ENCODE measurements around the gene TNFSF10.

- PRO-cap, result no peak
Measured at GRCh38 chr3:172133444-172133987, 94.1 kb downstream of the FNDC3B start.

DNA sequence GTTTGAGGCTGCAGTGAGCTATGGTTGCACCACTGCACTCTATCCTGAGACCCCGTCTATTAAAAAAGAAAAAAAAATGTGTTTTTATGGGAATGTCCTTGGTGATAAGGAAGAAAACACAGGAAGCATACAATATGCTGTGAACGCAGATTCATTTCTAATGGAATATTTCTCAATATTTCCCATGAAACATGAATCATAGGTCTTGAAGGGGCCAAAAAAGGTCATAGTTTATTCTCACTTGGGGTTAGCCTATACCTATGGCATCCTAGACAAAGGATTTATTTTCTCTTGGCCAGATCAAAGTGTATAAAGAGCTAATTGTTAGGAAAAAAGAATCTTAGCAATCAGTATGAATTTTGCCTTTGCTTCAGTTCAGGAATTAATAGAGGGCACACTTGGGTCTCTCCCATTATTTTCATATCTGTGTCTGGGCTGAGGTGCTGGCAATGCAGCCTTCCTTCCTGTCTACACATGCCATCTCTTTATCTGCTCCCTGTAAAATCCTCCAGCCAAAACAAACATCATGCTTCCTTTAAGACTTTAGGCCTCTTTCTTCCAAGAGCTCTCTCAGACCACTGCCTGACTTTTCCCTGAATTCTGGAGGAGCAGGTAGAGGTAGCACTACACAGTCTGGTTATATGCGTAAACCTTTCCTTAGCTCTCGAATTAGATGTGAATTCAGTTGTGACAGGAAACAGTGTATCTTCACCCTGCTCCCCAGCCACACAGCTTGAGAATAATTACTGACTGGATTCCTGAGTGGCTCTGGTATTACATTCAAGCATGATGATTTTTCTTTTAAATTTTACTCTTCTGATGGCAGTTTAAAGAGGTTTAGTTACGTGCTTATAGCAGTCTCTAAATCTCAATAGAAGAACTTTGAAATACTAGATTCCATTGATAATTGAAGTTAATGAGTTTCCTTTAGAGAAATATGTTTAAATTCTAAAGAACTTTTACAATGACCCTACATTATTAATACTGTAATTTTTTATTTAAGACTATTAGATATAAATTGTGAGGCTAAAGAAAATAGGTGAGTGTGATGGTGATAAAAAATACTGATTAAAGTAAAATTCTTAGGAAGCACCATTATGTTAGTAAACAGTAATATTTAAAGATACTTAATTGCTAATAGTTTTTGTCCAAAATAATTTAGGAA, 98.6 kb downstream of the FNDC3B start:
- PRO-cap, result no peak

DNA sequence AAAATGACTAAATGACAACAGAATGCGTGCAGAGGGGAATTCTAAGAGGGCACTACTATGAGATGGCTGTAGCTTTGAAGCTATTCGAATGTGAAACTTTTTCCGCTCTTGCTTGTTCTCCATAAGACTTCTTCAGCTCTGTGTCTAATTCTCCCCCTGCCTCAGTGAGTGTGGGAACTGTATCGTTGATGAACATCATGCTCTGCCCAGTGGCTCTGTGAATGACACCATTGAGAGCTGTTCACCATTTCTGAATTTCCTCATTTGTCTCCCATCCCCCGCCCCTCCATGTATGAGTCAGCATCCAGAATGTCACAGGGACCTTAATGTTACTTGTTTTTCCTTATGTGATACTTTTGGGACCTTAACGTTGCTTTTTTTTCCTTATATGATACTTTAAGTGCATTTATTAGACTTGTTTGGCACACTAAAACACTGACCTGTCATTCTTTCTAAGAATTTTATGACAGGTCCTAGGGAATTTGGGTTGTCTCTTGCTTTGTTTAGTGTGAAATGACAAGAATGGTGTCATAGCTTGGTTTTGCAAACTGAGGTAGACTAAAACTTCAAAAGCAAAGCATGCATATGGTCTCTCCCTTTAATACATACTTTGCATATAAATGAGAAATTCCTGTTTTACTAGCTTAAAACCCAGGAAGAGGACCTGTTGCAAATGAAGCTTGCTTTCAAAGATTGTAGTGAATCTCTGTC, 99.6 kb downstream of the FNDC3B start:
- PRO-cap, result no peak

DNA sequence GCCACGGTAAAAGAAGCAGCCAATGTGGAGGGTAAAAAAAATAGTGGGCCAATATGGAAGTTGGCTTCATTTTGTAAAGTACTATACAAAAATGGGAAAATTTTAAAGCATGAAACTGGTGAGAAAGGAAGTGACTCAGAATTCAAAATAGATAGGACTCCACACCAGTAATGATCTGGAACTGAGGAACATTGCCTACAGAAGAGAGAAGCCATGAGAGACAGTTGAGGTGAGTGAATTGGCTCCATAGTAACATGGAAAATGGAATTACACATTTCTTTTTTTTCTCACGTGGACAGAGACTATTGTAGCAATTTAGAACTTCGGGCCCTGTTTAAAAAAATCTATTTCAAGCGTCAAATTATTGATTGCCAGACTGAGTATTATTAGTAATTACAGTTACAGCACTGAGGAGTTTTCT, 109.0 kb downstream of the FNDC3B start:
- PRO-cap, result no peak

- PRO-cap, result no peak
Measured at GRCh38 chr3:172162800-172163345, 123.5 kb downstream of the FNDC3B start.

DNA sequence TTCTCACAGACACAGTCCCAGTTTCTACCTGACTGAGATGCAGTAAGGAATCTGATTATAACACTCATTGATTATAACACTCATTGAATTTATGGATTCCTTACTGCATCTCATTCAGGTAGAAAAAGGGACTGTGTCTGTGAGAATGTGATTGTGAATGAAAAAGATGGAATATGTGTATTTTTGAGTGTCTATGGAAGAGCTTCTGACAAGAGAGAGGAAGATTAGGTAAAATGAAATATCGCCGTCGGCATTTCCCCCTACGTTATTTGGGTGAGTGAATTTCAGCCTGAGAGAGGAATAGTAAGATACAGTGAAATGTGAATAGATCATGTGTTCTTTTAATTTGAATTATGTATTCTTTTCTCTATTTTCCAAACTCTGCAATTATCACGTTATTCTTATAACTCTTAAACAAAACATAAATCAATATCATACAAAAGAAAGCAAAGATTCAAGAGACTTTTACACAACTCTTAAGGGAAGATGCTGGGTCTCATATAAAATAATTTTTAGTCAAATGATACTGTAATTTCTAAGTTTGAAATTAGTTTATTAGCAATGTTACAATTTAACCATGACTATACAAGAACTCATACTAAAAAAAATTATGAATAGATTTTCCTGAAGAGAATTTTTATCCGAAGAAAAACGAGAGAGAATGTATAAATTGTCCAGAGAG, 195.7 kb downstream of the GHSR start:
- PRO-cap, result no peak

DNA sequence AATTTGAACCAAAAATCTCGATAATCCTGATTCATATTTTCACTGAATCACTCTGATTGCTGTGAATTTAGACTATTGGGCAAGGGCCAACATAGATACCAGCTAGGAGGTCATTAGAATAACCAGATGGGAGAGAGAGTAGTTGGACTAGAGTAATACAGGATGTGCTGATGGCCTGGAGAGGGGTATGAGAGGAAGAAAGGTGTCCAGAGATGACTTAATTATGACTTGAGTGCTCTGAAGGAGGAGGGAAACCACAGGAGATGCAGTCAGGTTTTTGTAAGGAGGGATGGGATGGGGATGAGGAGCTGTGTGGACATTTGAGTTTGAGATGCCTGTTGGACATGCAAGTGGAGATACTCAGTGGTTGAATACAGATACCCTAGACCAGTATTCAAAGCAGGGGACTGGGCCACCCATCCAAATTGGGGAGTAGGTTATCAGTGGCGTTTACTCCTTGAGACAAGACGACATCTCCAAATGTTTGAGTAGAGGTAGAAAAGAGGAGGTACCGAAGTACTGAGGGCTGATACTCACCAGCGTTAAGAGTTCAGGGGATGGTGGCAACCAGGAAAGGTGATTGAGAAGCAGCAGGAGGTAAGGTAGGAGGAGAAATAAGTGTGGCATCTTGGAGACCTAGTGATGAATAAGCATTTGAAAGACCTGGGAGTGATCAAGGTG, 96.6 kb downstream of the GHSR start:
- PRO-cap, result no peak

DNA sequence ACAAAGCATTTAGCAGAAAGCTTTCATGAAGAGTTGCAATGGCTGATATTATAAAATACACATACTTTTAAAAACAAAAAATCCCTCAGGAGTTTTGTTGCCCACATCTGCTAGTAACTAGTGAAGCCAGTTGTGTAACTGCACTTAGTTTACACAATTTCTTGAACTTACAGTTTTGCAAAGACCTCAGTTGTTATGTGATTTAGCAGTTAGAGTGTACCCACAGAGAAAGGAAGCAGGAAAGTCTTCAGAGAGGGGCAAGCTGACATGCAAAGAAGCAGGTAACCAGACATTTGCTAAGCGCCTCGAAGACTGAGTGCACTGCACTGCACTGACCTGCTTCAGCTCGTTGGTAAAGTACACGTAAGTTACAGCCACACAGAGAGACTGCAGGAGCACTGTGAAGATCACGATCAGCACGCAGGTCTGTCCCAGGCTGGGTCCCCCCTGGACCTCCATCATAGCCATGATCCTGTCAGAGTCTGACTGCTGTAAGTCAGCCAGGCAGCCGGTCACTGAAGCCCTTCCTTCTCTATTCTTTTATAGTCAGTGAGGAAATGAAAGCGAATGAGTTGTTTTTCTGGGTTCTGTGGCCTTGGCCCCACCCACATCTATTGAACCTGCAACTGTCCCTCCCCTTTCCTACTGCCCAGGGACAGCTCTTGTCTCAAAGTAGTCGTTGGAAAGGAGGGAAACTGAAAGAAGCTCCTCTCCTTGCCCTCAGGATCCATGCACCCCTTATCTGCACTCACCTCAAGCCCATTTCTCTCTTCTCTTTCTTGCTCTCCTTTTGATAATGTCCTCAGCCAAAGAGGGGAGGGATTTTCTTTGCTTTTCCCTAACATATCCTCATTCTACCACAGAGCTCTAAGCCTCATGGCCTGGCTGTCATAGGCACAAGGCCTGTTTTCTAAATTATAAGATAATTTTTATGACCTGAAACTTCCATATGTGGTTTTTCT, at the start of gene TNFSF10:
Gene TNFSF10, minus strand, starts transcription at position 514 of the 962 bp plus-strand sequence.
- PRO-cap, result no peak

GRCh38 chr3:172796103-172796794, 45.7 kb downstream of the ECT2 start:
- PRO-cap, result no peak

DNA sequence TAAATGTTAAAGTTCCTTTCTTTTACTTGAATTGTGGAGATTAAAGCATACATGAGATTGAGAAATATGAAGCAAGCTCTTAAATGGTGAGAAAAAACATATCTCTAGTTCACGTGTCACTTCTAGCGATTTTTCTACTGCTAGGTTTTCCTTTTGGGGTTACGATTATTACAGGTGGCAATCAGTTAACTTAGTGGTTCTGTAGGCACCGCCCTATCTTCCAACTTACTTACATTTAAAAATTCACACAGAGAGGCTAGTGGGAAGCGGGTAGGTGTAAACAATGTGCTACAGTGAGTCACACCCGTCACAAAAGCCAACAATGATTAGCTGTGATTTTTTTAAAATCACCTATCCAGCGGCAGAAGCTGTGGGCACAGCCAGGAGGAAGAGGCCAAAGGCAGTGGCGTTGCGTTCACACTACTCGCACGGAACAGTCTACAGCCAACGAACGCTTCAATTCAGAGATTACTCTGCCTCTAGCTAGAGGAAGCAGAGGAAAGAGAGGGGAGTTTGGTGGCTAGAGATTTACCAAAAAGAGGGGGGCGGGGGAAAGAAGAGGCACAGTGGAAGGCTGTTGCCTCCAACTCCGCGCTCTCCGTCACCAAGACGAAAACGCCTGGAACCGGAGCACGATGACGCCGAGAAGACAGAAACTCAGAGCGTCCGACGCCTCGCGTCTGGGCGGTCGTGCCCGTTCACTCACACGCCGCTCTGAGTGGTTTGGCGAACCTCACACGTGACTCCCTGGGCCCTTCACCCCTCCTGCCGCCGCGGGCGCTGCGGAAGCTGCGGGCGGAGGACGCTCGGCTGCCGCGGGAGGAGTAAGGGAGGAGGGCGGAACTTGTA, 2.4 kb upstream of the NLGN1 start:
- PRO-cap, result no peak

DNA sequence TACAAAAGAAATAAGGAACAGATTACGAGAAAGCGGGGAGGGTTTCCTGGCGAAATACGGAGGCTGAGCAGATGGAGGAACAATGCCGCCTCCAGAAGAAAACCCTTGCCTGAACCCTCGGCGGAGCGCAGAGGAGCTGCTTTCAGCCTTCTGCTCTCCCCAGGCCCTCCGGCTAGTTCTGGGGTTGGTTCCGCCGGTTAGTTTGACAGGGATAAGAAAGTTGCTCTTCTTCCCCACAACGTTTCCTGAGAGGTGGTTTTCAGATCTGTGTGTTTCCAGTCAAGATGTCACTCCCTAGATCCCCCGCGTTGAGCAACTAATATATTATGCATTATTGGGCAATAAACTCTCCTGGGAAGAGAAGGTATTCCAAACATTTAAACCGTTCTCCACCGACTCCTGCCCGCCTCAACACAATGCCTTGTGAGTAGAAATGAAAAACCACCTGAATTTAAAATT, 550 bp downstream of the NLGN1 start:
- PRO-cap, result no peak

- PRO-cap, result no peak
Measured at GRCh38 chr3:173711638-173712040, 314.1 kb downstream of the NLGN1 start.

DNA sequence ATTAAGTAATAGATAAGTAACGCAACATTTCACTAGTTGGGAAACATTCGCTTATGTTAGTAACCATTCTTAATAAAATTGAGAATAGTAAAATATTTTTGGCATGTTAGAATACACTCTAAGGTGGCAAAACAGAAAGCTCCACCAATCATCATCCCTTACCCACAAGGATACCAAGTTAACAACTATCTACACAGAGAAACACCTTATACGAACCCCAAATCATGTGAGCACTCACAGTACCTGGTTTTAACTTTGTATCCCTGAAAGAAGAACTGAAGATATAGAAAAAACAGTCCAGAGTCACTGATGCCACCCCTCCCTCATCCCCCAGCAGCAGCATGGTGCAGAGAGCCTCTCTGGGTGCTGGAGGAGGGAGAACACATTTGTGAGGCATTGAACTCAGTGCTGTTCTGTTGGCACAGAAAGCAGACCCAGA, 32.0 kb downstream of the NAALADL2 start:
- PRO-cap, result no peak

DNA sequence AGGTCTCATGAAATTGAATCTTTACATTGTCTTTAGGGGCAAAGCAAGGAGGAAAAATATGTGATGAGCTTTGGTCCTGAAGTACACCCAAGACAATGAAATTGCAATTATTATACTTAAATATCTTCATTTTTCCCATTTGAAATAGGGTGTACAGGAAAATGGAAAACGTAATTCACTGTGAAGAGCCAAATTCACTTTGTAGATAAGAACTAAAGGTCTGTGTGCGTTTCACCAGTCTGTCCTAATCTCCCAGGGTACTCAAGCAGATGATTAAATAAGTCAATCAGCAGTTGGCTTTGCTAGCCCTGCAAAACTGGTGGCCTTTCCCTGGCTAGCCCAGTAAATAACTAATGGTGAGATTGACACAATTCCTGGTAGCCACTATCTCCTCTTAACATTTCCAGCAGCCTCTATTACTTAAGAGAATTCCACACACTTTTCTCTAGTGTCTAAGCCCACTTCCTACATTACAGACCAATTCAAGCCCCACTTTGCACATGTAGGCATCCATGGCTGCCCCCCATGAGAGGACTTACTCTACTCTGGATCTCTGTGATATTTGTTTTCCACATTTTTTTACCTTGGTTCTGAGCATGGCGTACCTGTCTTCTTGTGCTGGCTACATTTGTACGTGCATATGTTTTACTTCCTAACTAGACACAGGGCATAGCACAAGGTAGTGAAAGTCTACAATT, 389.3 kb downstream of the TBL1XR1 start:
- PRO-cap, result no peak

DNA sequence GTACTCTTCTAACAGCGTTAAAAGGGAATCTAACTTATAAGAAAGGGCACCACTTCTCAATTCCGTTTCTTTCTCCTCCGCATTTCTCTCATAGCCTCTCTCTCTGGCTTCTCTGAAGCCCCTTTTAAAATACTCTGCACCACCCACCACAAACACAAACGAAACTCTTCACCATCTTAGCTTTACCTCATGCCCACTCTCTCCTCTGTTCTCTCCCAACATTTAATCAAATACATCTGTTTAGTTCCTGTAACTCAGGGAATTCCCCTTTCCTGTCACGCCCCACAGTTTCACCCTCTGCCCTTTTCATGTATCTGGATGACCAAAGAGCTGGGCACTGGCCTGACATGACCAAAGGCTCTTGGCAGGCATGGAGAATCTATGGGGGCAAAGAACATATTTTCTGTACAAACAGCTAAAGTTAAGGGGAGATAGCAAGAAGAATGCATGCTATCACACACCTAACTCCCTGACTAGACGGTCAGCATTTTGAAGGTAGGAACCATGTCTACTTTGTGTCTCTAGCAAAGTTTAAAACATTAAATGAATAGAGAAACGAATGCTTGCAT, 270.0 kb downstream of the TBL1XR1 start:
- PRO-cap, result no peak

DNA sequence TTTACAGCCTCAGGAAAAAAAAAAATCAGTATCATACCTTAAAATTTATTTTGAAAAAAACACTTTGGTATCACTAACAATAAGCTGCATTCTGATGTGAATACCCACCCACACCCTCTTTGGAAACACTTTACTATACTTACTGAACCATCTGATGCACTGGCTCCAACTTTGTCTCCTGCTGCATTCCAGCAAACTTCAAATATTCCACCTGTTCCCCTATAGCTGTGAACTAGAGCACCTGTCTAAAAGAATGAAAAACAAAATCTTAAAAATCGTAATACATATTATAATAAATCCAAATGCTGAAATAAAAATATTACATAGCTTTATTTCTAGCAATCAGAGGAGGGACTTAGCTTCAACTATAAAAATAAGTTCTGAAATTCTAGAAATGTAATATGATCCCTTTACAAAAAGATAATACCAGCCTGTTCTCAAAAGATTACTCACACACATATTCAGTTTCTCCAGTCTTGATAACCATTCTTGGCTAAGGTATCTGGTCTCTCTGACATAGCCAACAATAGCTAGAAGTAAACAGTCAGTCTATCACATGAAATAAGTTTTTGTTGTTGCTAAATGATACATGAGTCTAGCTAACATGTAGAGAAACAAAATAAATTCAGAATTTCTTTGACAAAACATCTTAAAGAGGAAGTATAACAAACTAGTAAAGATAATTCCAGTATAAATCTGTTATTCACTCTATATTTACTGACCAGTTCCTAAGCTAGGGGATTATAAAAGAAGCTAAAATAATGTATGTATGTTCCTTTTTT, 170.9 kb downstream of the TBL1XR1 start:
- PRO-cap, result no peak

- PRO-cap, result no peak
Measured at GRCh38 chr3:177166496-177167103, 30.7 kb downstream of the TBL1XR1 start.

DNA sequence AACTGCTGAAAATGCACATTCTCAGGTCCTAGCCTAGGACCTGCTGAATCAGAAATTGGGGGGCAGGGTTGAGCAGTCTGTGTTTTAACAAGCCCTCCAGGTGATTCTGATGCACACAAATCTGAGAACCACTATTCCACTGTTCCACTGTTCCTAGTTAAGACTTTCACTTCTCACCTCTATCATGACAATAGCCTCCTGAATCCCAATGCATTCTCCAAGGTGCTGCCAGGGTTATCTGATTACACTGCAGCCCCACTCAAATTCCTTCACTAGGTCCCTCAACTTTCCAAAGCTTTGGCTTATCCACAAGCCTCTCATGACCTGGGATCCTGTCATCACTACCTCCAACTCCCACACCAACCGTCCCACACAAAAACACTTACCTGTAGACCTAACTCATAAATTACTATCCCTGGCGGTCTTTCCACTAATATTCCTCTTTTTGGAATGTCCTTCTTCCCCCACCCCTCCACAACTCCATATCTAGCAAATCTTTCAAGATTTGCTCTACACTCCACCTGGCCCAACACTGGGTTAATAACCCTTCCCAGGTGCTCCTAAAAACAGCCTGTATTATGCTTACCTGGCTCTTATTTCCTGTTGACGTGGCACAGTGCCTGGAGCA, 27.2 kb downstream of the TBL1XR1 start:
- PRO-cap, result no peak

DNA sequence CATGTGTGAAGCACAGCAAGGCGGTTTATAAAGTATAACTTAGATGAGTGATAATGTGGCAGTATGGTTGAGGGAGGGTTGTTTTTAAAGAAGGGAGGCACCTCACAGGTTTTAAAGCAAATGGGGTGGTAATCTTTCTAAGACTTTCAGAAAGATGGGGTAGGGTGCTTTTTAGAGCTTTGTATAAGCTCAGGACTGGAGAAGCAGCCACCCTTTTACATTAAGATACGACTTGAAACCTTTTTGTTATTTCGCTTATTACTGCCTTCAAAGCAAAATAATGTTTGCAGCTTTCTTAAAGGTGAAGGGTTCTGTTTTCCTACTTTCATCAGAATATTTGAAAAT, 1.1 kb upstream of the TBL1XR1 start:
- PRO-cap, result no peak

- PRO-cap, result no peak
Measured at GRCh38 chr3:177201700-177201963, 4.3 kb upstream of the TBL1XR1 start.

Measured in mesenteric fat pad (tissue), 1 donor.